ENCODE measurements around the gene CLEC18B.

- PRO-cap, result no peak
These were observed 59.7 kb downstream of the ZFHX3 start for GRCh38 chr16:72987943-72988950.

- PRO-cap, result no peak
These were observed 6.7 kb upstream of the ZFHX3 start for GRCh38 chr16:73054630-73054973.

DNA sequence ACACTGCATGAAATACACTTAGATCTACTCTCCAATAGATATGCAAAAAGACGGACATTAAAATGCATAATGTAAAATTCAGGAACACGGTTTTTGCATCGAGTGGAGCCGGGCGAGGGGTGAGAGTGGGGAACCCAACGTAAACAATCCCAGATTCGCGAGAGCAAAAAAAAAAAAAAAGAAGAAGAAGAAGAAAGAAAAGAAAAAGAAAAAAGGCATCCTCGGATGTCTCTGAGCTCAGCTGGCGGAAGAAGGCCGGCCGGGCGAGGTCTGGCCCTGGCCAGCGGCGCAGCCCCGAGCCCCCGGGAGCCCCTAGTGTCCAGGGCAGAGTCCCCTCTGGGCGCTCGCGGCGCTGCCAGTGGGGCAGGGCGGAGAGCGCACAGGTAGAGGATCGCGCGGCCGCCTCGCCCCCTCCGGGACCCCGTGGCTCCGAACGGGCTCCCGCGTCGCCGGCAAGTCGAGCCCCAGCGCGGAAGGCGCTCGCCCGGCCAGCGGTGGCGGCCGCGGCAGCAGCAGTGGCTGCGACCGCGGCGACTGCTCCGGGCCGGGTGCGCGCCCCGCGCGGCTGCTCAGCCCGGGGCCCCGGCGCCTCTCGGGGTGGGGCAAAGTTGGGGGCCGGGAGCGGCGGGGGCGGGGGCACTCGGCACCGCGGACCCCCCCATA is 9.6 kb upstream of the ZFHX3 start:
- PRO-cap, result unidirectional peak, plus-strand start at position 240 of the sequence; bidirectional peak, plus-strand start at position 361 of the sequence, minus-strand start at position 360 of the sequence; bidirectional peak, plus-strand start outside the sequence, minus-strand start at position 536 of the sequence

DNA sequence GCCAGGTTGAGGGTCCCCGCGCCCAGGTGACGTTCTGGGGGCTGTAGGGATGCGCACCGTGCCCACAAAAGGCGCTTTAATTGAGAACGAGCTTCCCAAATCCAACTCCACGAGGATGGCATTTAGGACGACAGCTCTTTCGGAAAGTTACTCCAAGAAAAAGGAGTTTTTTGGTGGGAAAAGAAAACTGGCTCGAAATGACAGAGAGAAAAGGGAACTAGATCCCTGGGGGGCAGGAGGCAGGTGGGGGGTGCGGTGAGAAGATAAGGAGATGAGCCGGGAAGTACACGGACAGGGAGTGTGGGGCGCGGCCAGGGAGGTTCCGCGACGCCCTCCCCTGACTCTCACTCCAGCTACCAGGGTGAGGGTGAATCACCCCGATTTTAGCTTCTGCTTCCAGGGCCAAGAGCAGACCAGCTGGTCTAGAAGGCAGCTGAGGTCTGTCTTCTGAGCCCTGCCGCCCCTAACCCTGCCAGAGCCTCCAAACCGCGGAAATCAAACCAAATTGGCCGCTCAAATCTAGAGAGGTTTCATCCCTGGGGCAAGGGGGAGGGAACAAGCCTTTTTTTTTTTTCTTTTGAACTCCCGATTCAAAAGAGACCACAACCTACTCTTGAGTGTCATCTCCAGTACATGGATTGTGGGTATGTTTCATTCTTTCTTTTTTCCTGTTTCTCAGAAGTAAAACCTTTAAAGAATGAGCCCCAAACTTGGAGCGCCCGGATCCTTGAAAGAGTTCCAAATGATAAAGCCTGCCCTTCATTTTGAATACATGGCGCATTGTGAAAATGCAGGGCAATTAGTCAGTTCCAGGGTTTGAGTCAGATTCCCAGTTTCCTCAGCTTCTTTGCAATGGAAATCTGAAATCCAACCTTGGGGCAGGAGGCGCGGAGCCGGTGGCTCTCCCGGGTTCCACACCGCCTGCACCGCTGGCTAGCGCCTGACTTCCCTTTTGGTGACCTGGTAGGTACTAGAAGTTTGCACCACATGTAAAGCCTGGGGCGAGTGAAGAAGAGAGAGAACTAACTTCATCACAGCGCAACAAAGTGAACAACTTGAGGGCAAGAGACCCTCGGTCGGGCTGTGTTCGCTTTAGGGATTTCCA is 16.4 kb upstream of the ZFHX3 start:
- PRO-cap, result no peak

DNA sequence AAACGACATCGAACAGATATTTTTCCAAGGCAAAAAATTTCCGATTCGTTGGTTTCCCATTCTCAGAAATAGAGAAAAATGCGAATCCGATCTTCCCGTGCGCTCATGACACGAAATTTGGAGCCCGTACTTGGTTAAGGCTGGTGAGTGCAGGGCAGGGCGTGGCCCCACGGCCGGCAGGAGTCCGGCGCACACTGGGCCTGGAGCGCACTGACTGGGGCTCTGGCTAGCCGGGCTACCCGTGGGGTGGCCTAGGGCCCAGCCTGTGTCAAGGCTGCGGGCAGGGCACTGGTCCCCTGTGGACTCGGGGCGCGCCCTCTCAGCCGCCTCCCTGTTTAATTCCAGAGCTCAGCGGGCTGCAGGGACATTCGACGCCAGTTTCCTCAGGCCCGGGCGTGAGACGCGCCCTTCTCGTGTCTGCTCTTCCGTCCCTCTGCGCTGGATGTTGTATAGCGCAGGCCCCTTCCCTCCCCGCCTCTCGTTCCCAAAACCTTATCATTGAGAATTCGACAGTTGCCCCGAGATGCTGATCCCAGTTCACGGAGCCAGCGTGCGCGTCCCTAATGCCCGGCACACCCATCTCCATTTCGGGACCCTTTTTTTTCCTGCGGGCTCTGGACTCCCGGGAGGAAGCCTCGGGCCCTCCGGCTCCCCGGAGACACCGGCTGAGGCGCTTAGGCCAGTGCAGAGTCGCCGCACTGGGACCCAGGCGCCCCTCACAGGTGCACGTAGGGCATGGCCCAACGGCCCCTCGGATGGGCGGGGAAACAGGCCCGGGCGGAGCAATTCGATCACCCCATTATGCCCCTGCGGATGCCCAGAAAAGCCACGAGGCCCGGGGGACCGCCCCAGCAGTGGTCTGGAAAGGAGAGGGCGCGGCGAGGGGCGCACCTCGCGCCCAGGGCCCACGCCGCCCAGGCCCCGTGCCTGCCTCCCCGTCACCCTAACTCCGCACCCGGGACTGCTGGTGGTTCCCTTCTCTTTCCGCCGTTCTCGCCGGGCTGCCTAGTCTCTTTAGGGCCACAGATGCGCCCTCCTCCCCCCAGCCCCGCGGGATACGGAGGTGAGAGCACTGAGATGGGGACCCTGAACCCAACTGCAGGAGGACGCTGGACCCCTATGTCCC is 18.3 kb upstream of the ZFHX3 start:
- PRO-cap, result bidirectional peak, plus-strand start at position 172 of the sequence, minus-strand start at position 196 of the sequence; bidirectional peak, plus-strand start at position 387 of the sequence, minus-strand start at position 385 of the sequence; bidirectional peak, plus-strand start at position 523 of the sequence, minus-strand start at position 437 of the sequence; bidirectional peak, plus-strand start at position 820 of the sequence, minus-strand start at position 700 of the sequence

DNA sequence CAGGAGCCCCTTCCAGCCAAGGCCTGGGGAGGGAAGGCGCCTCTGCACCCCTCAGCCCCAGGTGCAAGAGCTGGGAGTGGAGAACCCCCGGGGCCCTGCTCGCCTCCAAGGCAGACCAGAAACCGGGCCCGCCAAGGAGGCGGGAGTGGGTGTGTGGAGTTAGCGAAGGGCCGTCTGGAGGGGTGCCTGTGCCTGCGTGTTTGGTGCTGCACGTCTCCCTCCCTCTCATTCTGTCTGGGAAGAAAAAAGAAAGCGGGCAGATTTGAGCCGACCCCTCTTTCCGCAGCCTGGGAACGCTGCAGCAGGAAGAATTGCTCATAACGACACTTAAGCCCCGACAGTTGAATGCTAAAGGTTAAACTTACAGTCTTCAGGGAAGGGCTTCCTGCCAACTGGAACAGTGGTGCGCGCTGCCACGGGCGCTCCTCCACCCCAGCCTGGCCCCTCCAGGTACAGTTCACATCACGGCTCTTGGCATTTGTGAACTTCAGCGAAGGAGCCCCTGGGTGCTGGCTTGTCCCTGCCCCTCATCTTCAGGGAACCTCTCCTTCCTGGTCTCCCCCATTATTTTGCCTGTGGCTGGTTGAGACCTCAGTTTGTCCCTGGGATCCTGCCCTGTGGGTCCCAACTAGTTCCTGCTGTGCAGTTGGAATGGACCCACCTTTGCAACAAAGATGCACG is 19.2 kb upstream of the ZFHX3 start:
- PRO-cap, result no peak

DNA sequence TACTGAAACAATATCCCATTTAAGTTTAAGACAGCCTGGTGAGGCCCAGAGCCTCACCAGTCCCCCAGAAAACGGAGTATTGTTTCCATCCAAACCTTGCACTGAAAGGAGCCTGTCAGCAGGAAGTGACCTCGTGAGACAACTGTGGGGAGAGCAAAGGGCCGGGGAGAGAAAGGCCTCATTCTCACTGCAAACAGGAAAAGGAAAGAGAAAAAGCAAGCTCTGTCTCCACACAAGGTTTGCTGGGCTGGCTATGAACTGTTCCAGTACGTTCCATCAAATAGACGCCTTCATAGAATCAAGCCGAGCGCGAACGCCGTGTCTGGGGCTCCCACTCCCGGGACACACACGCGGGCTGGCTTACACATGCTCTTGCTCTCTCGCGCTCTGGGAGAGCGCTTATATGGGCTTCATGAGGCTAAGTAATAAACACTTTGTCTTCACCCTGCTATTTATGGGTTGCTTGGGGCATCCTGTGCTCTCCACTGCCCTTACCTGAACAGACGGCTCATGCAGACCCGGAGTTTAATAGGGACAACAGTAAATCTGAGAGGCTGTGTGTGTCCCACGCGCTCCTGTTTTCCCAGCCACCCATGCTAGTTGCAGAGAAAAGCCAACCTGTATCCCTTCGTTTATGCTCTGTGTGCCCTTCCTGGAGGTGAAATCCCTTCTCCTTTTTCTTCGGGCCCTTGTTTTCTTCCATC is 44.6 kb upstream of the ZFHX3 start:
- PRO-cap, result no peak

DNA sequence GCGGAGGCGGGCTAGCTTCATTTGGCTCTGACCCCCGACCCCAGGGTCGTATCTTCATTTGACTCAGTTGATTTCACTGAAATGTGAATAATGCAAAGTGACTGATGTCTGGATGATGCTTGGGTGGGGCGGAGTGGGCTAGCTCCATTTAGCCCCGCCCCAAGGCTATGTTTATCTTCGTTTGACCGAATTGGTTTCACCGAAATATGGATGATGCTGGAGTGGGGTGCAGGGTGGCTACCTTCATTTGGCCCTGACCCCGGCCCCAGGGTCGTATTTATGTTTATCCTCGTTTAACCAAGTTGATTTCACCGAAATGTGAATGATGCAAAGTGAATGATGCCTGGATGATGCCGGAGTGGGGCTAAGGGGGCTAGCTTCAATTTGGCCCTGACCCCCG is 794 bp downstream of the PSMD7 start:
- PRO-cap, result no peak

DNA sequence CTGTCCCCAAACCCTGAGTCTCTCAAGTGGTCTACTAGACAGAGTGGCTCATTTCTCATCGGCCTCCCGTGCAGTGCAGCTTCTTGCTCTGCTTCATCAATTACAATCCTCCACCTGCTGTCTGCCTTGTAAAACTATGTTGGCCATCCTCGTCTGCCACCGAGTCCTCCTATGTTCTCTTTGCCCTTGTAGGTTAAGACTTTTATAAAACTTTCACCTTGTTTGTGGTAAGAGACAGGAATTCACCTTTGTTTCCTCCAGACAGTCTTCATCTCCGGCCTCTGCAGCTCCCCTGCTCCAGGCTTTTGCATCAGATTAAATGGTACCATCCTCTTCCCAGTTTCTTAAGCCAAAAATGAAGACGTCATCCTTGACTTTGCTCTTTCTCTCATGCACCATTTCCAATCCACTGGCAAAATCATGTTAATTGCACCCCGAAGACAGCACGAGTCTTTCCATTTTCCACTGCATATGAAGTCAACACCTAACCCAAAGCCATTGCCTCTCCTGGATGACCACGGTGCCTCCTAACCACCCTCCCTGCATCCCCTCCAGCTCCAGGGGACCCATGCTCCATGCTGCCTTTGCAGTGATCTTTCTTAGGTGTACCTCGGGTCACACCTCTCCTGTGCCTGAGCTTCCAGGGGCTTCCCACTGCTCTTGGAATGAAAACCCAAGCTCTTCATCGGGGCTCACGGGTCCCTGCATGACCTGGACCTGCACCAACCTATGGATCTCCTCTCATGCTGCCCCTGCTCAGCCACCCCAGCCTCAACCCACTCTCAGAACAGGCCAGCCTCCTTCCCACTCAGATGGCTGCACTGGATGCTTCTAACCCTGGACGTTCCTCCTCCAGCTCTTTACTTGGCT is 22.3 kb downstream of the PSMD7 start:
- PRO-cap, result no peak

GRCh38 chr16:74421079-74421587 is at the start of gene CLEC18B:
CLEC18B (minus strand) TSS chr16:74421478.
- PRO-cap, result no peak

DNA sequence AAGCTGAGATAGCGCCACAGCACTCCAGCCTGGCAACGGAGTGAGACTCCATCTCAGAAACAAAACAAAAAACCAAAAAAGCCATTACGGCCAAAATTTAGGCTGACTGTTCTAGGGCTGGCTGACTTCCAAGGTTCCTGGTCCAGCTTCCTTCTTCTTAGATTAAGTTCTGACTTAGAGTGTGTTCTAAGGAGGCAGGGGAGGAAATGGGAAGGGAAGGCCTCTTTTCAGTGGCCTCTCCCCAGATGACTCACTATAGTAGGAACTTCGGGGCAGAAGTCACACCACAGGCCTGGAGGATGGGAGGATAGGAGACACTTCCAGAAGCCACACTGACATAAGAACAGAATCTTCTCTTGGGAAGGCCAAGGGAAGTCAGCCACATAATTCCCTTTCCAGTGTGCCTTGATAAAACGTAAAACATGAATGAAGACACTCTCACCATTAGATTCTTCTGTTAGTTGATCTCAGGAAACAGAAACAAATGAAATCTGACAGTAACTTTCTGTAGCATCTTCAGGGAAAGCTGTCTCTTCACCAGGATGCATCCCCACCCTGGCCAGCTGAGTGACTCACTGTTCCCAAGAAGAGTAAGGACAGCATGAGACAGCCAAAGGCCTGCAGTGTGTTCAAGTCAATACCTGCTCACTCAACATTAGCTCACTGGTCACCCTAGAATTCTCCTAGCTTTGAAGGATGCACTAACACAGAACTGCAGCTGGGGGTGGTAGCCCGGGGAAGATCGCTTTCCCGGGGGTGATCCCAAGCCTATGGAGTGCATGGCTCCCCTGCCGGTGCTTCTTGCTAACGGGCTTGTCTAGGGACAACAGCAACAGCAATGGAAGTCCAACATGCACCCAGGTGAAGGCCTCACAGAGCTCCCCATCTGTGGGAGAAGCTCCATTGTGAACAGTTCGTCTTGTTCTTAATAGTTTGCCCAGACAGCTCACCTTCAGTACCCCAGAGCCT is 28.1 kb upstream of the CLEC18B start:
- PRO-cap, result no peak

- PRO-cap, result no peak
These were observed 29.1 kb downstream of the RFWD3 start for GRCh38 chr16:74637385-74638123.

DNA sequence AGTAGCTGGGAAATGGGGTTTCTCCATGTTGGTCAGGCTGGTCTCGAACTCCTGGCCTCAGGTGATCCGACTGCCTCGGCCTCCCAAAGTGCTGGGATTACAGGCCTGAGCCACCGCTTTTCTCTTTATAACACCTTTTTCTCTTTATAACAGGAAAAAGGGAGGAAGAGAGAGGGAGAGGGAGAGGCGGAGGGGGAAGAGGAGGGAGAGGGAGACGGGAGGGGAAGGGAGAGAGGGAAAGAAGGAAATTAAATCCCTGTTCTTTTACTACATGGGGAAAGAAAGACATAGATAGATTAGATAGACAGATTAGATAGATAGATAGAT is 841 bp downstream of the RFWD3 start:
- PRO-cap, result no peak

DNA sequence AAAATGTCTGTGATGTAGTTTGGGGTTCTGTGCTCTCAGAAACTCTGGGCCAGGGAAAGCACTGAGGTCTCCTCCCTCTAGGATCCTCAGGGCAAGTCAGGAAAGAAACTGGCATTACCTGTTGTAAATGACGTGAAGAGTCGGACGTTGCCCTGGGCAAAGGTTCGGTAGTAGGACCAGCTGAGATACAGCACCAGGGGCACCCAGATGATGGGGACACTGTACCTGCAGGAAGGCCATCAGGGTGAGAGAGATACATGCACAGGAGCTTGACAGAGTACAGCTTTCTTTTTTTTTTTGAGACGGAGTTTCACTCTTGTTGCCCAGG is 25.4 kb upstream of the MLKL start:
- PRO-cap, result no peak

DNA sequence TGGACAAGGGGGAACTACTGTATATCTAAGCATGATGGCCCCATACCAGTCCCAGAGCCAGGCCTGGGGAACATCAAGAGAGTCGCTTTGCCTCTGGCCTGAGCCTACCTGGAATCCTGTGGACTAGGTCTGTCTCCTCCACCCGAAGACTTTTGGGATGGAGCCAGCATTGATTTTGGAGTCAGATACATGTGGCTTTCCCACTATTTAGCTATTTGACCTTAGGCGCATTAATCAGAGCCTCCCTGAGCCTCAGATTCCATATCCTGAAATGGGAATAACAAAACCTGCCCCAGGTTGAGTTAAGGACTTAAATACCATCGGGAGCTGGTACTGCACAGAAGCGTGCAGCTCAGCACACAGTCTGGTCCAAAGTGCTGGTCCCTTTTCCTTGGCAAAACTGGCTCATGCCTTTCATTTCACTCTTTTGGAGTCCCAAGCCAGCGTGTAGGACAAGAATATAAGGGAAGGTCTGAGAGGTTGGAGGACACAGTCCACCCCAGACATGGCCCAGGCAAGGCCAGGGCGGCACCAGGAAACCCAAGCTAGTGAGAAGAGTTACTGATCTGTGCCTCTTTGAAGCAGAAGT is 1.1 kb downstream of the FA2H start:
- PRO-cap, result no peak

DNA sequence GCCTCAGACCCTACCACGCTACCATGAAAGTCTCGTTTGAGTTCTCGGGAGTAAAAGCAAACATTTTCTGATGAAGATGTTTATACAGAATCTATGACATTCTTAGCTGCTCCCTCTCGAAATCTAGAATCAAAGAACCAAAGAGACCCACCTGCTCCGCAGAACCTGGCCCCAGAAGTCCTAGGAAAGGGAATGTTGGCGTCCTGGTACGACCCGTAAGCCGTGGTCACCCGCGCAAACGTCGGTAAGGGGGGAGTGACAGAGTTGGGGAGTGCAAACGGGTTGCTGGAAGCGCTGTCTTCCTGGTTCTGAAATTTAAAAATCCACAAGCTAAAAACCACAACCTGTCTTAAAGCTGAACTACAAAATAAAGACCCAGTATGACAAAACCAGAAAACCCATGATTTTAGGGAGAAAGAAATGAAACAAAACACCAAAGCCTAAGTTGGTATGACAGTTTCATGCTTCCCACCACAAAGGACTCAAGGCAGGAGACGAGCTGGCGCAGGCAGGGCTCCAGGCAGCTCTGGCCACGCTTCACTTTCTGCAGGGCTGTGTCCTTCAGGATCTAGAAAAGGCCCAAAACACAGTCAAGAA is 75.5 kb downstream of the WDR59 start:
- PRO-cap, result no peak

DNA sequence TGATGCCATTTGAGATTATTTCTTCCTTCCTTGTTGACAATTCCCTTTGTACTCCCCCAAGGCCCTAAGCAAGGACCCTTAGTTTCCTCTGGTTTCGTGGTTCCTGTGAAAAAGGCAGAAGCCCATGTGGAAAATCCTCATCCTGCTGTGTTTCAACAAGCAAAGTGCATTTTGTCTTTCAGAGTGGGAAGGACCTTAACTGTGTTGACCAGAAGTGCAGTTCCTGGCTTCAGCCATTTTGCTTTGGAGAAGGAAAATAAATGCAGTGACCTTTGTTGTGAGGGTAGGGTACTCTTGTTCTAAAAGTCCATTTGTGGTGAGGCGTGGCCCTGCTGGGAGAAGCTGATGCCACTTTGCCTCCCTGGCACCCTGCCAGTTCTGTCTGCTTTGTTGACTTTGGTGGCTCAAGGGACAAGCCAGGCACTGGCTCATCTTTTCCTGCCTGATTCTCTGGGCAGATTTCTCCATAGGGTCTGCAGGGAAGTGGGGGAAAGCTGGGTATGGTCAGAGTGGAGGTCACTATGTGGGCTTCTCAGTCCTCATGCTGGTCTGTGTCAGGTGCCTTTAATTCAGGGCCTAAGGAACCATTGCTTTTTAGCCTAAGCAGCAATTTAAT is 55.3 kb downstream of the ZNRF1 start:
- PRO-cap, result no peak

- PRO-cap, result no peak
These were observed 5.6 kb downstream of the LDHD start for GRCh38 chr16:75110462-75111941.

DNA sequence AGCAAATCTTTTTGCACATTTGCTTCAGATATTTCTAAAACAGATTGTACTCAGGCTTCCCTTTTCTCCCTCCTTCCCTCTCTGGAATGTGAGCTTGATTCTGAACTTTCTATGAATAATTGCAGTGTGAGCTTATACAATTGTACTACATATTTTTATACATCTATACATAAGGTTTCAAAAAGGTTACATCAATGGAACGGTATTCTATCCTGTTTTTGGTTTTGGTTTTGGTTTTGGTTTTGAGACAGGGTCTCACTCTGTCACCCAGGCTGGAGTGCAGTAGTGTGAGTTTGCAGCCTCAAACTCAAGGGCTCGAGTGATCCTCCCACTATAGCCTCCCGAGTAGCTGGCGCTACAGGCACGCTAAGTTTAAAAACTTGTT is 970 bp downstream of the CTRB1 start:
- PRO-cap, result no peak

DNA sequence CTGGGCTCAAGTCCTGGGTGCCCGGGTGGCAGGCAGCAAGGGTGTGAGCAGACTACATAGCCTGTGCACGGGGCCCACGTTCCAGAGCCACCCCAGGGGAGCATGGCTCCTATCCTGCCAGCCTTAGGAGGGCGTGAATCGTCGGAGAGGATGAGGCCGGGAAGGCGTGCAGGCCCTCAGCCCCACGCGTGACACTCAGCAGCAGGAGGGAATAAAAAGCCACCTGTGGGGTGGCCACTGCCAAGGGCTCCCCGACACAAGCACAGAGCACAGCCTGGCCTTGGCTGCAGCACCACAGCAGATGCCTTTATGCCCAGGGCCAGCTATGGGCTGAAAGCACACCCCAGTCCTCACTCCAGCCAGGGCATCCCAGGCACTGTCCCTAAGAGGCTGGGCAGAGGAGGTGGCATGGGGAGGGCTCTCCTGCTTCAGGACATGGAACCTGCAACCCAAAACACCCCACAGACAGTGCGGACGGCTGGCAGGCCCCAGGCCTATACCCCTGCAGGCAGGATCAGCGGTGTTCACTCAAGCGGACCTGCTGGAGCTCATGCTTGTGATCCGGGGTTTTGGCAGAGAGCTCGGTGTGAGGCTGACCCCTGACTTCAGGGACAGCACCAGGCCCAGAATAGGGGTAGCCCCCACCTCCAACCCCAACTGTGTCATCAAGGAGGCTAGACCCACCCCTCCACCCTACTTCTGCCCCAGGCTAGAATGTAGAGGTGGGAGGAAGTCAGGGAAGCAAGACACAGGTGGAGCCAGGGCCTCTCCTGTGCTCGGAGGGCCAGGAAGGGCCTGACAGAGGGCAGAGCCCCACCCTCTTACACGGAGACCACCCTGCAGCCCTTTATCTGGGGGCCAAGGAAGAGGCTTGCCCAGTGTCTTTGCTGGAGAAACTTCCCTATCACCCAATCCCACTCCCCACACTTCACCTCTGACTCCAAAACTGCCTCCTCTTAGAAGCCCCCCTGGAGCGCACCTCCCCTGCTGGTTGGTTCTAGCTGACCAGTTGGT is 2.5 kb downstream of the BCAR1 start:
- PRO-cap, result no peak